ENCODE results near the genes RGS6 and PAPLN.

- PRO-cap = no peak
Observed at GRCh38 chr14:71123353-71124005, 196.8 kb upstream of the SIPA1L1 start.

DNA sequence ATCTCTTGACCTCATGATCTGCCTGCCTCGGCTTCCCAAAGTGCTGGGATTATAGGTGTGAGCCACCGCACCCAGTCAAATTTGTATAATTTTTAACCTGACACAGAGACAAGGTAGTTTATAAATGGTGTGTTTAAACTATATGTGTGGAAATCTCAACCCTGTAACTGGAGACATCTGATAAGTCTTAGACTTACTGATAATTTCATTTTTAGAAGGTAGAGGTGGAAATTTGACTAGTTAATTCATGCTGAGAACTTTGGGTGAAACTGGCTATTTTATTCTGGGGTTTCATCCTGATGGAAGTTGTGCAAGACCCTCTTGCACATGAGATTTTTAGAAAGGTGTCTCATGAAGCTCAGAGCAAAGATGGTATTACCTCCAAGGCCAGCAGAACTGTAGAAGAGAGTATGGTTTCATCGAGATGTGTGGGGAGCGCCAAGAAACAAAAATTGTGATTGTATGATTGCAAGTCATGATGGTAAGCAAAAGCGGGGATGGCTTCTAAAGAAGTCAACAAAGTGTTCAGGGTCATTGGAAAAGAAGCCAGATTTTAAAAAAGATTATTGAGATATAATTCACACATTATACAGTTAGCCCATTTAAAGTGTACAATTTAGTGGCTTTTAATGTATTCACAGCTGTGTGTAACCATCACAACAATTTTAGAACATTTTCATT, 26.0 kb downstream of the SIPA1L1 start:
- PRO-cap = no peak

GRCh38 chr14:71355698-71356587, 35.7 kb downstream of the SIPA1L1 start:
- PRO-cap = no peak

GRCh38 chr14:71382343-71382920, 62.2 kb downstream of the SIPA1L1 start:
- PRO-cap = no peak

DNA sequence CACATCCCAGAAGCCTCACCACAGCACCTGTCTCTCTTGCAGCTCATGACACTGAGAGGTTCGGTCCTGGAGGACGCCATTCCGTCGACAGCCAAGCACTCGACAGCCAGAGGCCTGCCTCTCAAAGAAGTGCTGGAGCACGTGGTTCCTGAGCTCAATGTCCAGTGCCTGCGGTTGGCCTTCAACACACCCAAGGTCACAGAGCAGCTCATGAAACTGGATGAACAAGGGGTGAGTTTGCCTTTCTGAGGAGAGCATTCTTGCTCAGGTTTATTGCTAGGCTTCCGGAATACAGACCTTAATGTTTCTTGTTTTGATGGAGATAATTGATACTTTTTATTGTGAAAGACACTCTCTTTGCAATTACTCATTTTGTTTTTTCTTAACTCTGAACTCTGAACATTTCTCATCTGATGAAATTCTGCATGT, 303.7 kb downstream of the SIPA1L1 start:
- PRO-cap = no peak

- PRO-cap = no peak
Observed at GRCh38 chr14:71779940-71780594, 152.2 kb upstream of the RGS6 start.

DNA sequence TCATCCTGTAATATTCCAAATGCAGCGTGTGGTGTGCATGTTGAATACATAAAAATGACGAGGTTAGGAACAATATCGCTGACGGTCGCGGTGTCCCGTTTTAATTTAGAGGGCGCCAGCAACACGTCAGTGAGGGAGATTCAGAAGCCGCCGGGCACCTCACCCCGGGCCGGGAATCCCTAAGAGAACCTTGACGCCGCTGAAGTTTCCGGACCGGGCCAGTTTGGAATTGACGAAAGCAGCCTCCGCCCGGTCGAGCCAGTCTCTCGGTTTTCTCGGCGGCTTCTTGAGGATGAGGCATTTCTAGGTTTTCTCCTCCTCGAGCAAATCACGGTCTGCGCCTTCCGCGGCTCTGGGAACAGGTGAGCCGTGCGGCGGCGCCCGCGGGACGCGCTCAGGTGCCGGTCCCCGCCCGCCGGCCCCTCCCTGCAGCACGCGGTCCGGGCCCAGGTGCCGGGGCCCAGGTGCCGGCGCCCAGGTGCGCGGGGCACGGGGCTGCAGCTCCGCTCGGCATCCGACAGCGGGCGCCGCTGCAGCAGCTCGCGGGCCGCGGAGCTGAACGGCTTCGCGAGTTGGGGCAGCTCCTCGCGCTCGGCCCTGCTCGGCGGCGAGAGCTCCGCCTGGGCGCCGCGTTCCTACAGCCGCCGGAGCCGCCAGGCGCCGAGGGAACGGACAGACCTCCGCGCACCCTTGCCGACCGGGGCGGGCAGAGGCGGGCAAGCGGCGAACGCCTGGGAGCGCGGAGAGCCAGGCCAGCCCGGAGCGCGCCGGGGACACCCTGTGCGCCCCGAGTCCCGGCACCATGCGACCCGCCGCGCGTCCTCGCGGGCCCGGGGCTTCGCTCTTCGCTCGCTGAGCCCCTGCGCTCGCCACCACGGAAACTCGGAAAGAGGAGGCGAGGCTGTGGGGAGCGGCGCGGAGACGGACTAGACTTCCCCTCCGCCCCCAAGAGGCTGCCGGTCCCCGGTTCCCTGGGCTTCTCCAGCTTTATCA, at the start of gene RGS6:
Gene RGS6 (plus strand): TSS at position 558 of the 993 bp plus-strand sequence.
- PRO-cap = no peak

GRCh38 chr14:72519050-72519819, 374.7 kb downstream of the DPF3 start:
- PRO-cap = no peak

DNA sequence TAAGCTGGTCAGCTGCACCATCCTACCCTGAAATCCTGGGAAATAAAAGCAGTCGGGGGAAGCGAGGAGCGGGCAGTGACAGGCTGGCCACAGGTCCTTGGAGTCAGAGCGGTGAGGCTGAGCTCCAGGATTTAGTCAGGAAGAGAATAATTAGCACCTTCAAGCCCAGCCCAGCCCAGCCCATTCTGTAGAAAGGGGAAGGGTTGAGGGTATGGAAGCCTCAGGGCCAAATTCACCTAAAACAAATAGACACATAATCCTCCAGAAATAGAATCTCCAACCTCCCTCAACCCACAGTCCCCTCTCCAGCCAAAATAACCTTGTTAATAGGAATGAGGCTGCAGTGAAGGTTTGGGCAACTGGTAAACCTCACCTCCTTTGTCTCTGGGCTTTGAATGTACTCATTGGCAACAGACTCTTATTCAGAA, 334.2 kb downstream of the DPF3 start:
- PRO-cap = no peak

DNA sequence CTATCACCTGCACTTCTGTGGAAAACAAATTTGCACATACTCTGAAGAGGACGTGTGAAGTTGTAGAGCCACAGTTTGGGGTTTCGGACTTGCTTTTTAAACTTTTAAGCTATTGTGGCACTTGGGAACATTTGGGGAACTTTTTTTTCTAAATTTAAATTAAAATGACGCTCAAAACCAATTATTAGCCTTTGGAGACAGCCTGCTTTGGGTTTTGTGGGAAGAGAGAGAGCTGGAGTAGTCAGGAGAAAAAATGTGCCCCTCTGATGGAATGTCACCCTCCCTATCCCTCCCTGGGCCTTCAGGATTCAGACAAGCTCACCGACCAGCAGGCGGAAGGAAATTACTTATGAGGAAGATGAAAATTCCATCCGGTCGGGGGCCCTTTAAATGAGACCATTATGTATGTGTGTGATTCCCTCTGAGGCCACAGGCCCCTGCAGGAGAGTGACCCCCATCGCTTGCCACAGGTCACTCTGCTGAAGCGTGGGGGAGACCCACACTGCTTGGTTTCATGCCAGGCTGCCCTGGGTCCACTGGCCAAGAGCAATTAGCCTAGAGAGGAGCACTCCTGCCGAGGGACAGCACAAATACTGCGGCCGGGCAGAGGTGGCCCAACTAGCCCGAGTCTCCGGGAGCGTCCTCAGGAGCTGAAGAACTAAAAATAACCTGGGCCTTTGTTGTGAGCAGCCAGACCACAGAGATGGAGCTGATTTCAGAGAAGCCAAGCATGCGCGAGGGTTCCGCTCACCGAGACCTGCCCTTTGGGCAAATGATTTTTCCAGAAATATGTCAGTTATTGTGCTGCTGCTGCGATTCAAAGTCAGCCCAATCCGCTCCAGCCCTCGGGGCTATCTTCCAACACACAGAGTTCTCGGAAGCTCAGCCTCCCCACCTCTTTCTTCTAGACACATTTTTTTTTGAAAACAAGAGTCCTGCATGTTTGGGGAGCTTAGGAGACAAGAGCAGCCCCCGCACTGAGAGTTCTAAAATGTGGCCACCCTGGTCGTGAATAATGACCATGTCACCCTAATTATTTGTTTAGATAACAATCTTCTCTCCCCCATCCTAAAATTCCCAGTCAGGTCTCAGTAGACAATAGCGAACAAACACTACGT, 276.4 kb downstream of the DPF3 start:
- PRO-cap = bidirectional peak, plus-strand start at position 700 of the sequence, minus-strand start at position 666 of the sequence; unidirectional peak, minus-strand start at position 774 of the sequence

- PRO-cap = no peak
Observed at GRCh38 chr14:72643286-72643933, 250.5 kb downstream of the DPF3 start.

GRCh38 chr14:72679067-72679364, 214.9 kb downstream of the DPF3 start:
- PRO-cap = no peak

DNA sequence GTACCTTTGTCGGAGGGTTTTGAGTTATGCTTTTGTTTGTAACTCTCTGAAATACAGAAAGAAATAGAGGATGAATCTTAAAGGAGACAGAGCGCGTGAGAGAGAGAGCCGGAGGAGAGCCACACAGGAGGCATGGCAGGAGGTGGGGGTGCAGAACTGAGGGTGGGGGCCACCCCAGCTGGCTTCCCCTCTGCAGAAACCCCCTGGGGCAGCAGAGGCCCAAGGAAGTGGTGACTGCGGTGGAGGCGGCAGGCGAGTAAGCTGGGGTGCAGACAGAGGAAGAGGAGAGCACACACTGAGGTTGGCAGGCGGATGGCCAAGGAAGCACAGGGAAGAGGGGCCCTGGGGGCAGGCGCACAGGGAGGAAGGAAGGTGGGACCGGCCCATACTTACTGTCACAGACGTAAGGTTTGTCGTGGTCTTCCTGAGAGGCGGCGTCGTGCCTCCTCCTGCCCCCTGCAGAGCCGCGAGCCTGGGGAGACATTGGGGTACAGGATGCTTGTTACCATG, 179.8 kb downstream of the DPF3 start:
- PRO-cap = no peak

DNA sequence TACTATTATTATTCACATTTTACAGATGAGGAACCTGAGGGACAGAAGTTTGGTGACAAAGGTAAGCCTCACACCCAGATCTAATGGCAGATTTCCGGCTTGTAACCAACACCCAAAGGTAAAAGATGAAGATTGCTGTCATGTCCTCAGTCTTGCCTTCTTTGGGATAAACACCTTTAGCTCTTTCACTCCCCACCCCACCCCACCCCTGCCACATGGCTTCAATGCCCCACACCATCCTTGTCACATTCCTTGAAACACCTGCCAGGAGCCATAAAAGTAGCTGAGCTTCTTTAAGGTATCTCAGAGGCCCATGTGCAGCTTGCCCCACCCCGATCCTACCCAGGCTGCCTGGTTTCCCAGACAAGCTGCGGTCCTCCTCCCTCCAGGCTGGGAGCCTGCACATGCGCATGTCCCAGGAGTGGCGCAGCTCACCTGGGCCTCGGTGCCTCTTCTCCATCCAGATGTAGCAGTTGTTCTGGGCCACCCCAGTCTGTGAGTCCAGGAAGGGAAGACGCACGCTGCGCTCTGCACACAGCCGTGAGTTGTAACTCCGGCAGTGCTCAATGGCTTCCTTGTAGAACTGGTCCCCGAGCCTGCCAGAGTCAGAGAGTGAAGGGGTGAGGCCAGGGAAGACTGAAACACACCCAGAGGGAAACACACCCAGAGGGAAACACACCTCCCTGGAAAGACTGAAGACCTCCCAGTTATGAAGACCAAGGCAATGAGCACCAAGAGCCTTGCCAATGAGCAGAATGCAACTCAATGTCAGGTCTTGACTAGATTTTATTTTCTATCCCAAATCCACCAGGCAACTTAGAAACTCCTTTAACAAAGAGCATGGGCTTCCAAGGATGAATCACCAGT, 122.4 kb downstream of the DPF3 start:
- PRO-cap = no peak

DNA sequence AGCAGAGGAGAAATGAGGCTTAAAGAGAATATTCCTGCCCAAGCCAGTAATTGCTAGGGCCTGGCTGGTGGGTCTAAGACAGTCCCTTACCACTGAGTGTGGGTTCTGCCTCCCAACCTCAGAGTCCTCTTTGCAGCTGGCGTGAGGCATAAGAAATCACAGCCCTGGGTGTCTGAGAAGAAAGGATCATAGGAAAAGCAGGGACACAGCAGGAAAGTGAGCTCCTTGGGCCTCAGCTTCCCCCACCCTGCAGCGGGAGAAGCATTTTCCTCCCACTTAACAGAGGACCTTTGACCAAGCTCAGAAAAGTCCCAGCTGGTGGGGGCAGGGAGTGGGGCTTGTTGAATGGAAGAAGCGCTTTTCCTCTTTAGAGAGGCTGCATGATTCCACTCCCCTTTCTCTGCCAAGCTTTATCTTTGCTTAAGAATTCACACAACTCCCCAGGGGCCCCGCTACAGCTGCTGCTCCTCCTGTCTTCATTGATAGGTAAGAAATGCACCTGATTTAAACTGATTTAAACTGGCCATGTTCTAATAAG, 1.9 kb upstream of the PAPLN start:
- PRO-cap = no peak

DNA sequence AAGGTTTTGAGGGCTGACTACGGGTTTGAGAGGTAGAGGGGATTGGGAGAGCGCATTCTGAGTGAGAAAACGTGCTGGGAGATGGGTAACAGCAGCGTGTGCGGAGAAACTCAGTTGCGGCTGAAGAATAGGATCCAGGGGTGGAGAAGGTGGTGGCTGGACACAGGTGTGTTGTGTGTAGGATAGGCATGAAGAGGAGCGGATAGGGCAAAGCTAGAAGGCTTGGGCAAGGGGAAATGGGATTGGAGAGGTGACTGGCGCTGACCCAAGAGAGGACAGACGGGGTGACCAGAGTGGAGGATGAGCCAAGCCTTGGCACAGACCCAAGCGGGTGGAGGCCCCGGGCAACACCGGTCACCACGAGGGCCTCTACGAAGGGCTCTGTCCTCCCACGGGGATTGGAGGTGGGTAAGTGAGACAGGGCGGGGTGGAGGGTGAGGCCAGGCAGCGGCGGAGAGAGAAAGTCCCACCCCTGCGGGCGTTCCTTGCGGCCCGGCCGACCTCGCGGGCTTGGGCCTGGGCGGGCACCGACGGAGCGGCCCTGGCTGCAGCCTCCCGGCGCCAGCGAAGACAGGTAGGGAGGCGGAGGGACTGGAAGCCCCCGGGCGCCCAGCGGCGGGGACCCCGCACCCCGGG, at the start of gene PAPLN:
Gene PAPLN (plus strand): TSS at position 488 of the 636 bp plus-strand sequence.
- PRO-cap = no peak

DNA sequence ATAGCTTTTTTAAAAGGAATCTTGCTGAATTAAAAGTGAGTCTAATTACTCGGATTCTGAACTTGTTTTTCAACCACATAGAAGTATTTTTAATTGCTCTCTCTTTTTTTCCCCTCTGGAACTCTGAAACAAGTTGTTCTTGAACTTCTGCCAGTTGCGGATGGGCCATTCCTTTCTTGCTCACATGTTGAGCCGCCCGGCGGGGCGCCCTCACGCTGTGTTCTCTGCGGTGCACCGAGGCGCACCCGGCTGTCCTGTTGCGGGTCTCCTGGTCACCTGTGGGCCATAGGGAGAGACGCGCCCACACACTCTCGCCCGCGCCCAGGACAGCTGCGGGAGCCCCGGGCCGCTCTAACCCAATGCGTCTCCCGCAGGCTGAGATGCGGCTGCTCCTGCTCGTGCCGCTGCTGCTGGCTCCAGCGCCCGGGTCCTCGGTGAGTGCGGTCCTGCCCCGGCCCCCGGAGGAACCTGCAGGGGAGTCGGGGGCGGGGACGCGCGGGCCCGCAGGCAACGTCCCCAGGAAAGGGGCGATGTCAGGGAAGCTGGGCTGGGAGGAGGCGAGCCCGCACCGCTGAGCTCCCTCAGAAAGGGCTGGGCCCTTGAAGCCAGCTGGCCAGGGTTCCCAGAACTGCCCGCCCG, 2.2 kb downstream of the PAPLN start:
- PRO-cap = no peak

GRCh38 chr14:73245351-73246292, 8.3 kb downstream of the PAPLN start:
- PRO-cap = no peak

- PRO-cap = no peak
Observed at GRCh38 chr14:73492659-73493107, 1.9 kb downstream of the RIOX1 start.

DNA sequence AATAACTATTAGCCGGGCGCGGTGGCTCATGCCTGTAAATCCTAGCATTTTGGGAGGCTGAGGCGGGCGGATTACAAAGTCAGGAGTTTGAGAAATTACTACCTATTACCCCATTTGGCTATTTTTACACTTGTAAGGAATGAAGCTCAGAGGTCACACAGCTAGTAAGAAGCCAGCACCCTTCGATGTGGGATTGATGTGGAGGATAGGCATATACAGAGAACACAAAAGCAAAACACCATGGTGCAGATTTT, 459 bp upstream of the ACOT2 start:
- PRO-cap = bidirectional peak, plus-strand start at position 133 of the sequence, minus-strand start outside the sequence